OVCAR3 (cell line): ENCODE measurements around a stretch of chr2.

DNA sequence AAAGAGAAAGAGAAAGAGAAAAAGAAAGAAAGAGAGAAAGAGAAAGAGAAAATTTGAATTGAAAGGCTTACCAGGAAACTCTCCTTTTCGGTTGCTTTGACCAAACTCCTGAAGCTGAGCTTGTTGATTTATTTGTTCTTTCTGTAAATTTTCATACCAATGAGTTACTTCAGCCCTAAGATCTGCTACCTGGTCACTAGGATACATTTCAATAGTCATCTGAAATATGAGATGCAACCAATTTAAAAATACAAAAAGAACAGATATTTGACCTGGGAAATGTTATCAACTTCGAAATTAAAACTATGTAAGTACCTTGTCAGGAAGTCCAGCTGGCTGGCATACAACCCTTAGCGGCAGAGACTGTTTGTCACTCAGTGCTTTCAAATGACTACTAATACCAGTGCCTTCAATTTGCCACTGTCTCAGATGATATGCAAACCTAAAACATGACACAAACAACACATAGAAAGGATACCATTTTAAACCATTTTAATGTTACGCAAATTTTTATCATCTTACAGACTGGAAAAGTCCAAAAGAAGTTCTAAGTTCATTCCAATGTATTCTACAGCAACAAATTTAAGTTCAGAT, 149.6 kb downstream of the C2orf74 start:
- RRBS: no CpG with 5 or more reads among the region's 4 CpGs

GRCh38 chr2:61469785-61470460, 964 bp downstream of the USP34 start:
- RRBS: 4% methylated on average over 24 of the region's 32 CpGs

GRCh38 chr2:61491899-61493123, 21.4 kb upstream of the USP34 start:
- RRBS: no CpG with 5 or more reads among the region's 9 CpGs

DNA sequence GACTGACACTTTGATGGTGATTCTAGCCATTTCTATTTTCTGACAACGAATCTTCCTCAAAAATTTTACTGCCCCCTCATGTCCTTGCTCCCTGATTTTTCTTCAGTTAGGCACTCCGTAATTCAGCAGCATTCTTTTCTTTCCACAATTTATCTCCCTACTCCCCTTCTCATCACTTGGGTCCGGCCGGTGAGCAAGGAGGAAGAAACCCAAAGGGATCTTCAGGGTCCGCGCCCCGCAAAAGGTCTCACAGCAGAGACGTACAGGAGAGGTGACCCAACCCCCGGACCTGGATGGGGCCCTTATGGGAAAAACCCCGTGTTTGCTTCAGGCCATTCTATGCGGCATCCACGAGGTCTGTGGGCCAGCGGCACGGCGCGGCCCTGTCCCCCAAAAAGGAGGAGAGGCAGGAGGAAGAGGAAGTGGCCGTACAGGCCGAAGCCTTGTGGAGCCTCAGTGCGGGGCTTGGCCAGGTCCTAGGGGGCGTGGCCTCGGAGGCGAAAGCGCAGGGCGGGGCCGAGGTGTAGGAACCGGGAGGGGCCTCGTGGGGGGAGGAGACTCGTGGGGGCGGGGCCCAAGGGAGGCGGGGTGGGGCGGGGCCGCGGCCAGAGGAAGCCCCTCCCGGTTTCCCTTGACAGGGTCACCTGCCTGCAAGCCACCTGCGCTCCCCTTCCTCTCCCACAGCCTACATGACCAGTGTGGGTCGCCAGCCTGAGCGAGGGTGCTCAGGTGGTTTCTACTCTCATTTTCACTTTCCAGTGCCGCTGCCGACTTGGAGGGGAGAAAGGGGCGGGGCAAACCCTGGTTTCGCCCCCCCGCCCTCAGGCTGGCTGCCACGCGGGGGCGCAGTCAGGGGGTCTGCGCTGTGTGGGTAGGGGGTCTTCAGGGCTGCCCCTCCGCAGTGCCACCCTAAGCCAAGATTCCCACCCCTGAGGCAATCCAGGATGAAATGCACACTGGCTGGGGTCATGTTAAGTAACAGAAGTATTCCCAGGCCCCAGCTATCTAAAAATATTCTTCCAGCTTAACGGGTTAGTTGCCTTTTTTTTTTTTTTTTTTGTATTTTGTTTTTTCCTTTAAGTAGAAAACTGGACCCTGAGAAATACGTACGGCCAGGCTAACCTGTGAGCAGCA, 156.5 kb upstream of the XPO1 start:
- RRBS: 16% methylated on average over 10 of the region's 50 CpGs

DNA sequence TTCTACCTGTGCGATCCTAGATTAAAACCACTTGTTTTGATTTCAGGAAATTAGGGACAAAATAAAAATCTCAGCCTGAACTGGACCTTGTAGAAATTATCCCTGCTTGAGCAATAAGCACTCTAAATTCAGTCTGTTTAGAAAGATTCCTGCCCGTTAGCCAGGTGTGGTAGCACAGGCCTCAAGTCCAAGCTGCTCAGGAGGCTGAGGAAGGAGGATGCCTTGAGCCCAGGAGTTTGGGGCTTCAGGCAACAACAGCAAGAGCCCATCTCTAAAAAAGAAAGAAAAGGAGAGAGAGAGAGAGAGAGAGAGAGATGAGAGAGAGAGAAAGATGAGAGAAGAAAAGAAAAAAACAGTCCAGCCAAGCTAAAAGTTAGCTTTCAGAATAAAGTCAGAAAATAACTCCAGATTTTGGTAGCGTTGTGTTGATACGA, 57.1 kb upstream of the B3GNT2 start:
- RRBS: no CpG with 5 or more reads among the region's 4 CpGs

DNA sequence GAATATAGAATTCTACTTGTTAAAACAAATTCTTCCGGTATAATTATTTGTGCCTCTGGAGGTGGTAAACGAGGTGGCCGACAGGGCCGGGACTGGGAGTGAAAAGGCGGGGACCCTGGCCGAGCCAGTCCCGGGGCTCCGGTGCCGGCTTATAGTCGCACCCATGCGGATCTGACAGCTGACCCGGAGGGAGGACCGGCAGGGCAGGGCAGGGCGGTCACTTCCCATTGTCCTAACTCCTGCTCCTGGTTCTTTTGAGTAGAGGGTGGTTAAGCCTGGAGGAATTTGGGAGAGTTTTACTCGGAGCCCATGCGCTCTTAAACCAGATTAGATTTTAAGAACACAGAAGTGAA, 1.7 kb downstream of the B3GNT2 start:
- RRBS: 9% methylated on average over 9 of the region's 16 CpGs

- RRBS: no CpG with 5 or more reads among the region's 6 CpGs
Measured at GRCh38 chr2:62213633-62214627, 18.0 kb downstream of the B3GNT2 start.

DNA sequence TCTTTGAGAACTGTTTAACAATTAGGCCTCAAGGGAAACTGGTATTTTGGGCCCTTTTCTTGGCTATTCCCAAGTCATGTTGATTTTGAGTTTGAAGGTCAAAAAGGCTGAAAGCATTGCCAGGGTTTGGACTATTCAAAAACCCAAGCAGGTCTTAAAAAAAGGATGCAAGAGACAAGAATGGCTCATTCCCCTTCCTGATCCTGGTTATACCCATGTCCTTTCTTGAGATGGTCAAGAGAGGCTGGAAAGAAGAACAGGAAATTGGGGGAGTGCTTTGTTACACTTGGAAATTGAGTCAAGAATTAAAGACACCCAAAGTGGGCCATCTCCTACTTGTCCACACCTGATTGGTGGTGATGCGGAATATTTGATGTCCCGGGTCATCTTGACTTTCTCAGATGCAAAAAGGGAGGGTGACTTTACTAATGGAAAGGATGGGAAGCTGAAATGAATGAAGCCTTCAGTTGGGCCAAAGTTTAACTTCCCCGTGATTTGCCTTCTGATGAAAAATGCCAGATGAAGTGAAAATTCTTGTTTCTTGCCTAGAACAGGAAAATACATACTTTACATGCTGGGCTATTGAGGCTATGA, 30.1 kb downstream of the B3GNT2 start:
- RRBS: no CpG with 5 or more reads among the region's 3 CpGs

DNA sequence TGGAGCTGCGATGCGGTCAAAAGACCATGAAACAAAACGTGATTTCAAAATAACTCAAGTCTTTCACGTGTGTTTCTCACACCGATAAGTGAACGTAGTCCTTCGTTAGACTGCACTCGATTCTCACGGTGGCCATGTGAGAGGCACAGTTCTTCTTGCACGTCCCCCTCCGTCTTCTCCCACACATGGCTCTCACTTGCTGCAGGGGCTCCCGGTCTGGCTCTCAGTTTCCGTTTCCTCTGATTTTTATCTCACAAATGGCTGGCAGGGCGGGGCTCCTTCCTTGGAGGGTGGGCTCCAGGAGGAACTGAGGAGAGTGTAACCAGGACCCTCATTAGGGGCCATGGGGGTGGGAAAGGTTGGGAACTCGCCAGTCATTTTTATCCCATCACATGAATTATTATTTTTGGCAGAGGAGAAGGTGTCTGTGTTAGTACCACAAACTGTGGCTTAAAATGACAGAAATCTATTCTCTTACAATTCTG, 113.9 kb downstream of the B3GNT2 start:
- RRBS: no CpG with 5 or more reads among the region's 15 CpGs

DNA sequence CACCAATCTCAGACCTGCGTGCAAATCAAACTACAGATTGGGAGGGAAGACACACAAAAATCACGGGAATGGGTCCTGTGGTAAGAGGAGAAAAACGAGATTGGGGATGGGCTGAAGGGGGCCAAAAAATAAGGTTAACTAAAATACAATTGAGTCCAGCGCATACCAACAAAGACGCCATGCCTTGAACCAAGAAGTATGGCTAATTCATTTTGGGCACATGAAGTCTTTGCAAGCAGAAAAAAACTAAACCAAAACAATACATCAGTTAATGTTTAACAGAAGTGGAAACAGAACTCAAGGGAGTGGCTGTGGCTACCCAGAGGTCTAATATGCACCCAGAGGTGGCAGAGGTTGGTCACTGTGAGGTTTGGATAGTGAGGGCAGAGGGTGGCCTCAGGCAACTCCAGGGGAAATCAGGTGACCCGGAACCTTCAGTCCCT, 99.6 kb downstream of the TMEM17 start:
- RRBS: no CpG with 5 or more reads among the region's 6 CpGs

DNA sequence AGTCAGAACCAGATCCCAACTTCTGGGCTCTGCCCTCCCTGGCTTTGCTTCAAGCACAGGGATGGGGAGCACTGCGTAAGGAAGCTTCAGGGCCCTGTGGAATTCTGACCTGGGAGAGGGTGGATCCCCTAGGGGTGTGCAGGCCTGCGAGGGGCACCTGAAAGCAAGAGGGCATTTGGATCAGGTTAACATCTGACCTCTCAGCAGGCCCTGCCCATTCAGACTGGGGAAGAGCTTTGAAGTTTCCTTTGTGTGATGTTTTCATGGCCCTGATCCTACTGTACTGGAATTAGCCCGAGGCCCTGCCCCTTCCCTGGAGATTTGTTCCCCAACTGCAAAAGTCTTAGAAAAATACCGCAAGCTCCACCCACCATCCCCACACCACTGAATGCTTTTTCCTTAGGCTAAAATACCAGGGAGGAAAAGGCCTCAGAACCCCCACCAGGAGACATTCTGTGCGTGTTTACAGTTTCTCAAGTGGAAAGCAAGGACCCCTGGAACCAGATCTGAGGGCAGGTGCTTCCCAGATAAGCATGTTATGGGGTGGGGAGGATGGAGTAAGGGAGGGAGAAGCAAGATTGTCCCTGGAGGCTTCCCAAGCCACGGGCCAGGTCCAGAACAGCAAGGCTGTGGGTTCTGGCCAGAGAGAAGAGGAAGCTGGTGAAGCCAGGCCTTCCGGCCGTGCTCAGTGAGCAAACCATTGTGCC, 94.5 kb downstream of the TMEM17 start:
- RRBS: no CpG with 5 or more reads among the region's 8 CpGs

DNA sequence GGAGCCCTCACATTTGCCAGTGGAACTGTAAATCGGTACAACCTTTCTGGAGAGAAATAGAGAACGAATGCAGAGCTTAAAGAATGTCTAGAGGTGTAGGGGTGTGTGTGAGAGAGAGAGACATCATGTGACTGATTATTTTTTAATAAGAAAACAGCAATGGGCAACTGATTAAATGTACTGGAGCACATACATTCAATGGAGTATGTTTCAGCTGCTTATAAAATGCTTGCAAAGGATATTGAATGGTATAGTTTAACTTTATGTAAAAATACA, 392 bp upstream of the TMEM17 start:
- RRBS: no CpG with 5 or more reads among the region's 2 CpGs

DNA sequence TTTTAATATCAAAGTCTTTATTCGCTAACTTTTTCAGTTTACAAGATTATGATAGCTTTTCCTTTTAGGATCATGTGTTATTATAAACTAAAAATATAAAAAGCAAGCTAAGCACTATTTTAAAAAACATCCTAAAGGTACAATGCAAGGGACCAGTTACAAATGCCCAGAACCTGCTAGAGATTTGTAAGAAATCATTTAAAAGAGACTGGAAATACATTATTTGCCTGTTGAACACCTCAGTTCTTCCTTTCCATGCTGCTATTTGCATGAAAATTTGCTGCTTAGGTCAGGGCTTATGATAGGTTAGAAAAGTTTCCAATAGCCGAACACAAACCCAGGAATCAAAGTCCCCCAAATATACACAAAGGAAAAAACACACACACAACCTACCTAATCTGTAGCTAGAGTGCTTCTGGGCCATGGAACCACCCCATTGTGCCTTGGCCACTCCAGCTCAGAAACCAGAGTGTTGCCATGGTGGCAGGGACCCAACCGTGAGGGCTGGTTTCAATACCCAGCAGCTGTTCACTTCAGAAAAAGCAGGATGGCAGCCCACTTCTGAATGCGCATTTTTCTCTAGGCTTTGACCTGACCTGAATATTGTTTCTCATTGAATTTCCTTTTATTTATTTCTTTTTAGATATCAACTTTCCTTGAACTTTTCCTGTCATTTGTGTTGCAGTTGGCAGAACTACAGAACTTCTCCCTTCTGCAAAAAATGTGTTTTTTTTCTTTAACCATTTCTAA, 43.1 kb upstream of the EHBP1 start:
- RRBS: no CpG with 5 or more reads among the region's 4 CpGs

DNA sequence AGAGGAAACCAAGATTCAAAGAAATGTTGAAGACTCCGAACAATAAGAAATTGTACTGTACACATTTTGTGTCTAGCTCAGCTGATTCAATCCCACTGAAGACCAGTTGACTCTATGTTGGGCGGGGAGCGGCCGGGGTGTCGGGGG, 670 bp upstream of the EHBP1 start:
- RRBS: no CpG with 5 or more reads among the region's 5 CpGs

DNA sequence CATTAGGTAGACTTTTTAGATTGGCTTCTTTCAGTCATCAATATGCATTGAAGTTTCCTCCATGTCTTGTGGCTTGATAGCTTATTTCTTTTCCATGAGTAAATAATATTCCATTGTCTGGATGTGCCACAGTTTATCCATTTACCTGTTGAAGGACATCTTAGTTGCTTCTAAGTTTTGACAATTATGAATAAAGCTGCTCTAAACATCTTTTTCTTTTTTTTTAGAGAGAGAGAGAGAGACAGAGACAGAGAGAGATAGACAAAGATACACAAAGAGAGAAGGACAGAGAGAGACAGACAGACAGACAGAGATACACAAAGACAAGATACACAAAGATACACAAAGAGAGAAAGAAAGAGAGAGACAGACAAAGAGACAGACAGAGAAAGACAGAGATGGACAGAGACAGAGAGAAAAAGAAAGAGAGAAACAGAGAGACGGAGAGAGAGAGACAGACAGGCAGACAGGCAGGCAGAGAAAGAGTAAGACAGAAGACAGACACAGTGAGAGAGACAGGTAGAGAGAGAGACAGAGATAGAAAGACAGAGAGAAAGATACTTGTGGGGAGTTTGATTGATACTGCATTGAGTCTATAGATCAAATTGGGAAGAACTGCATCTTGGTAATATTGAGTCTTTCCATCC, 25.0 kb downstream of the EHBP1 start:
- RRBS: no CpG with 5 or more reads among the region's 1 CpG

DNA sequence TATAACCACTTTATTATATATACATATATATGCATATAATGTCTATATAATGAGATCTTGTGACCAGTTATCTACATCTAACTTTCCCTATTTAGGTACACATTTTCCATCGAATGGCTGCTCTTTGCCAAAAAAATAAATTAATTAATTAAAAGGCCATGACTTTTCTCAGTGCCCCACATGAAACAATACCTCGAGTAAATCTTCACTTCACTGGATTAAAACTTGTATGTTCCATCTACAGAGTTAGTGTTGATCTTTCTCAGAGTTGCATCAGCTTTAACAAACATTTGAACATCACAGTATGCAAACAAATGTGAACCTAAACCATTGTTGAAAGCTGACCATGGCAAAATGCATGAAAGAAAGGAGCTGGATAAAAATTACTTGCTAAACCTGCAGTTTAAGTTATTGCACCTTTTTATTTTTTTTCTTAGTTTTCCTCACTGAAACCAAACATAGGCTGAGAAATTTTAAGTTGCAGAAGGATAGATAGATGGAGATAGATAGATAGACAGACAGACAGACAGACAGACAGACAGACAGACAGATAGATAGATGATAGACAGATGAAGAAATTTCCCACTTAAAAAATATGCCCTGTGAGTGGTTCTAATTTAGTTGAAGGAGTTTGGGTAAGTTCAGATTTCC, 107.2 kb upstream of the UGP2 start:
- RRBS: no CpG with 5 or more reads among the region's 2 CpGs

GRCh38 chr2:63886041-63886874, 44.6 kb downstream of the UGP2 start:
- RRBS: no CpG with 5 or more reads among the region's 4 CpGs

DNA sequence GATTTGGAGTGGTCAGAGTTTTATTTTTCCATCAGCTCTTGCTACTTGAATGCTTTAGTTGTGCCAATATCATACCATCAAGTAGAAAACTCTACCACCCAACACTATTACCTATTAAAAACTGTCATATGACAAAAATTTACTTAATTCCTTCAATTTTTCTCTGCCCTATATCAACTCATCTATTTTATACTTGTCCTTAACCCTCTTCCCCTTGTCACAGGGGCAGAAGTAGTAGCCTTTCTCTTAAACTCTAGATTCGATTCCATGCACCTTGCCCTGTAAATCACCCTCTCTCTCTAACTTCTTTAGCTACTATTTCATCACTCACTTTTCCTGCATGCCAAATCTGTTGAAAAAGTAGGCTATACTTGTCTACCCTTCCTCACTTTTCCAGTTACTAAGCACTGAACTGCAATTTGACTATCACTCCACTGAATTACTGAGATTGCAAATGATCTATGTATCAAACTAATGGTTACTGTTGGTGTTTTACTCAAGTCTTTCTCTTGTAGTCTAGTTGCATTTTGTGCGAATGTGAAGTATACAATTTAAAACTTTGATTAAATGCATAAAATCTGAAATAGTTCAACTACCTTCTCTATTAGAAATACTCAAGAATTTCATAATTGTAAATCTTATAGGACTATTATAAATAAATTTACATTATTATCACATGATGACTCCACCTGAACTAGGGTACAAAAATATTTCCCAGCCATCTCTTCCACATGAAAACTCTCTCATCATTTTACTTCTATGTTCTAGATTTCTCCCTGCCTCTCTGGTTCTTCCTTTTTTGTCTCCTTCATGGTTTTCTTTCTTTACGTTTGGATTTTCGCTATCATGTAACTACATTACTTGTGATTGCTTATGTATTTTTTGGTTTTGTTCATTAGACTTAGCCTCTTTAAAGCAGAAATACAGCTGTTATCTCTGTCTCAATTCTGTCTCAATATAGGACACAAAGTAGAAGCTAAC, 77.1 kb downstream of the UGP2 start:
- RRBS: no CpG with 5 or more reads among the region's 4 CpGs

DNA sequence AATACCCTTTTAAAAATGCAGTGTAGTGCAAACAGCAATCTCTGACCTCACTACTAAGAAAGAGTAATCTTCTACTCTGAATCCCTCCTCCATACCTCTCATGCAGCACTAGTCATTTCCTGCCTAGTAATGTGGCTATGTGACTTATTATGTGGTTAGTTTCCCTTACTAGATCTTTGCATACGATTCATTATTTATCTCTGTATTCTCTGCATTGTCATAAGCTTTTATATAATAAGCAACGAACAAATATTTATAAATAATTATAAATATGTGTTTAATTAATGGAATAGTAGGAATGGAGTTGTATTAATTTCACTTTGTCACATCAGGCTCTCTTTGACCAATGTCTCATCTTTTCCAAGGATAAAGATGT, 17.2 kb upstream of the VPS54 start:
- RRBS: no CpG with 5 or more reads among the region's 2 CpGs

DNA sequence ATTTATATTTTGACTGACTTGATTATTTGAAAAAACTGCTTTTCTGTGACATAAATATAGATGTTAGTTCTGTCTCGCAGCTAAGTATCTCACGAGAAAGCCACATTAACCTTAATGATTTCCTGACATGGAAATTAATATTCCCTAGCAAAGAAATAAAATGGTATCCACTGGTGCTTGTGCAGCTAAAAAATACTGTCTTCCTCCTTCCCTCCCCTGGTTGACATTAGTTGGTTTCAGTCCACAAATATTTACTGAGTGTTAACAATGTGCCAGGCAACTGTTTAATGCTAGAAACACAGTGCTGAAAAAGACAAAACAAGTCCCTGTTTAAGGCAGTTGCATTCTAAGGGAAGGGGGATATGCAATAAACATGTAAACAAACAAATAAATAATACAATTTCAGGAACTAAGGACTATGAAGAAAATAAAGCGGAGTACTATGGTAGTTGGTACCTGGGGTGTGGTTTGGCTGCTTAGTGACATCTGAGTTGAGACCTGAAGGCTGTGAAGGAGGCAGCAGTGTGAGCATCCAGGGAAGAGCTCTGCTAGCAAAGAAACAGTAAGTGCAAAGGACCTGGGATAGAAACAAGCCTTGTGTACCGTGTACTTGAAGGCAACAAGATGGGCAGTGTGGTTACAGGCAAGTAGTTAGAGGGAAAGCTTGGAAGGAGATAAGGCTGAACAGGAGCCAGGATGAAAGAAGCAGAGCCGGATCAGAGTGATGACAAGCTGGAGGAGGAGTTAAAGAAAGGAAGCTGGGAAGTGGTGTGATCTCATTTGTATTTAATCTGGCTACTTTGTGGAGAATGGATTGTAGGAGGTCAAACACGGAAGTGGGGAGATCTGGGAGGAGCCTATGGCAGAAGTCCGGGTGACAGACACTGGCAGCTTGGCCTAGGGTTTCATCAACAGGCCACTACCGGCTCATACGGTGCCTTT, 44.5 kb upstream of the VPS54 start:
- RRBS: no CpG with 5 or more reads among the region's 9 CpGs